ENCODE measurements around the genes LRRC51, LAMTOR1 and PHOX2A.

GRCh38 chr11:72014253-72015370 is 15.9 kb downstream of the IL18BP start:
- RRBS, result no CpG with 5 or more reads among the region's 42 CpGs
CAGE:
- cytosol, long polyA plus RNA, result no peak
- long polyA plus RNA, result no peak
- nucleus, long polyA plus RNA, result no peak

CAGE:
- cytosol, long polyA plus RNA, result no peak
- long polyA plus RNA, result no peak
- nucleus, long polyA plus RNA, result no peak
Observed at GRCh38 chr11:72066827-72067509, 13.4 kb downstream of the NUMA1 start.

GRCh38 chr11:72080272-72081279 is at the start of gene LRRC51:
Gene LRRC51 (plus strand): TSS chr11:72080850.
- RRBS, result 1% methylated on average over 11 of the region's 67 CpGs
CAGE:
- cytosol, long polyA plus RNA, result start-site peak on the minus strand at chr11:72080448-72080492, 24 and 25 reads in 2 replicates
- long polyA plus RNA, result start-site peak on the minus strand at chr11:72080431-72080565, 37 and 81 reads in 2 replicates
- nucleus, long polyA plus RNA, result start-site peak on the minus strand at chr11:72080422-72080547, 314 and 96 reads in 2 replicates

DNA sequence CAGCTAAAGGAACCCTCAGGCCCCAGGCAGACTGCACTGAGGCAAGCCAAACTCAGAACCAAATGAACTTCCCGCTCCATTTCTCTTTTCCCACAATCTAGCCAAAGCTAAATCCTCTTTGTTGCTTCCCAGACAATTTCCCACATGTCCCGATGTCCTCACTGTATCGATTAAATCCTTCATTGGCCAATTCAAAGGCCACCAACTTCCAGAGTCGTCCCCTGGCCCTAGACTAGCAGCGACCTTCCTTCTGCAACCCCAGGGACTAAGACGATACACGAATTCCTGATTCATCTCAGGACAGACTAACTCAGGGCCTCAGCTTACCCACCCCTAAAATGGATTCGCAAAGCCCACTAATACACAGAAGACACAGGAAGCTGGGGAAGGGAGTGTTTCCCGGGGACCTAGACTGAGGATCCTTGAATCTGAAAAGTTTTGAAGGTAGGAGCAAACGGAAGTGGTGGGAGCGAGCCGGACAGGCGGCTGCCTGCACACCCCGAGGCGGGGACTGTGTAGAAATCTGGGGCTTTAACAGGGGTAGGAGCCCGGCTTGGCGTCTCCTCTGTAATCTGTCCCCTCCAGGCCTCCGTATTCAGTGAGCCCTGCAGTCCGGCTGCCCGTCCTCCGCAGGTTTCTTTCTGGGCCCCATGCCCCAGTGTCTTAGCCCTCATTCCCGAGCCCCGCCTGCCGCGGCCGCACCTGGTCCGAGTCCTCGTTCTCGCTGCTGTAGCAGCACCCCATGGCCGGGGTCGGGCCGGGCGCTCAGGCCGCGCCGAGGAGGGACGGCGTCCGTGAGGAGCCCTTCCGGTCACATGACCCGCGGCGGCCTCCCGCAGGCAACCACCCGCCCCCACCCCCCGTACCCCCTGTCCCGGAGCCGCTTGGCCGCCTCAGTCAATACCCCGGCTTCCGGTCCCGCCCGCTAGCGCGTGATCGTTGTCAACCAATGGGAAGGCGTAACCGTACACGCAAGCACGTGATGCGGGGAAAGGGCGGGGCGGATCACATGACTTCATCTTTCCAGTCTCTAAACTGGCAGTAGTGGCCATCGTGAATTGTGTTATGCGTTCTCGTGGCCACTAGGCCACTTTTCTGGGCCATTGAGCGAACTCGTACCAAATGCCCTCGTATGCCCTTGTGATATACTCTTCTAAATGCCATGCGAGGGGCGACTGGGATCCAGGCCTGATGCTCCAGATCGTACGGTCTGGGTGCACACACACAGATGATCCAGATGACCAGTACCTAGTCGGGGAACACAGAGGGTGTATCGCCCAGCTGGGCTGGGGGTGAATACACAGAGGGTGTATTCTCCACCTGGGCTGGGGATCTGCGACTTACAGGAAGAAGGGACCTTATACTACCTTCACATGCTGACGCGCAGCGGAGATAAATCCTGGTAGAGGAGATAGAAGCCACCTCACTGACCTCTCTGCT is at the start of gene LAMTOR1:
Gene LAMTOR1, minus strand, starts transcription at position 817 of the 1,440 bp plus-strand sequence.
- RRBS, result 2% methylated on average over 27 of the region's 79 CpGs
CAGE:
- cytosol, long polyA plus RNA, result start-site peak on the minus strand centred at position 807 of the sequence, 94 bp wide, 11,558 and 15,745 reads in 2 replicates
- long polyA plus RNA, result start-site peak on the minus strand centred at position 807 of the sequence, 94 bp wide, 14,081 and 14,432 reads in 2 replicates
- nucleus, long polyA plus RNA, result start-site peak on the minus strand centred at position 804 of the sequence, 91 bp wide, 6,717 and 6,108 reads in 2 replicates

- RRBS, result no CpG with 5 or more reads among the region's 7 CpGs
CAGE:
- cytosol, long polyA plus RNA, result no peak
- long polyA plus RNA, result no peak
- nucleus, long polyA plus RNA, result no peak
Observed at GRCh38 chr11:72123913-72124443, 11.5 kb upstream of the ANAPC15 start.

GRCh38 chr11:72189475-72190138 is 2.3 kb upstream of the FOLR1 start:
- RRBS, result no CpG with 5 or more reads among the region's 3 CpGs
CAGE:
- cytosol, long polyA plus RNA, result no peak
- long polyA plus RNA, result no peak
- nucleus, long polyA plus RNA, result no peak

DNA sequence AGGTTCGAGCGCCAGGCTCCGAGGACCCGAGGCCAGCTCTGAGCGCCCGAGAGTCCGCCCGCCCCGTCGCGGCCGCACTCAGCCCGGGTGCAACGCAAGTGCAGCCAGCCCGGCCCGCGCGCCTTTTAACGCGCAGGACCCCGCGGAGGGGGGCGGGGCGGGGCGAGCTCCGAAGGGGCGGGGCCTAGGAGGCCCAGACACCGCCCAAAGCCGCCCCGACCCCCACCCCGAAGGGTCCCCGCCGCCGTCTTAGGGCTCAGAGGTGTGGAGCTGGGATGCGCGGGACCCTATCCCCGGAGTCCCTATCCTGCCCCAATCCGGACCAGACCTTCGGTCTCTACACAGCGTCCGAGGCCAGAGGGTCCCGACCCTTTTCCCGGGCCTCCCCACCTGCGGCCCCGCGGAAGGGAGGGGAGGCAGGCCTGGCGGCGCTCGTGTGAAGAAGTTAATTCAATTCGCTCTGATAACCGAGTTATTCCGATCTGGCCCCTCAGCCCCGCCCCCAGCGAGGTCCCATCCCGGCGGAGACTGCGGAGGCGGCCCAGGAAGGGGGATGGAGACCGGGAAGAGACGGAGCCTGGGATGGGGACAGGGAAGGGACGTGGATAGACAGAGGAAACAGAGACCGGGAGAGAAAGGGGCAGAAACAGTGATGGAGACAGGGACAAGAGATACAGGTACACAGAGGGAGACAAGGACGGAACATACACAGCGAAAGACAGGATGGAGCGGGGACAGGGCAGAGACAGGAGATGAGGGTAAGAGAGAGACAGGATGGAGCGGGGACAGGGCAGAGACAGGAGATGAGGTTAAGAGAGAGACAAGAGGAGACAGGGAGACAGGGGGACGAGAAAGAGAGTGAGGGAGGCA is at the start of gene PHOX2A:
Gene PHOX2A, minus strand, starts transcription at position 100 of the 870 bp plus-strand sequence.
- RRBS, result 9% methylated on average over 23 of the region's 67 CpGs
CAGE:
- cytosol, long polyA plus RNA, result start-site peak on the minus strand centred at position 104 of the sequence, 16 bp wide, 57 and 79 reads in 2 replicates
- long polyA plus RNA, result no peak
- nucleus, long polyA plus RNA, result no peak

DNA sequence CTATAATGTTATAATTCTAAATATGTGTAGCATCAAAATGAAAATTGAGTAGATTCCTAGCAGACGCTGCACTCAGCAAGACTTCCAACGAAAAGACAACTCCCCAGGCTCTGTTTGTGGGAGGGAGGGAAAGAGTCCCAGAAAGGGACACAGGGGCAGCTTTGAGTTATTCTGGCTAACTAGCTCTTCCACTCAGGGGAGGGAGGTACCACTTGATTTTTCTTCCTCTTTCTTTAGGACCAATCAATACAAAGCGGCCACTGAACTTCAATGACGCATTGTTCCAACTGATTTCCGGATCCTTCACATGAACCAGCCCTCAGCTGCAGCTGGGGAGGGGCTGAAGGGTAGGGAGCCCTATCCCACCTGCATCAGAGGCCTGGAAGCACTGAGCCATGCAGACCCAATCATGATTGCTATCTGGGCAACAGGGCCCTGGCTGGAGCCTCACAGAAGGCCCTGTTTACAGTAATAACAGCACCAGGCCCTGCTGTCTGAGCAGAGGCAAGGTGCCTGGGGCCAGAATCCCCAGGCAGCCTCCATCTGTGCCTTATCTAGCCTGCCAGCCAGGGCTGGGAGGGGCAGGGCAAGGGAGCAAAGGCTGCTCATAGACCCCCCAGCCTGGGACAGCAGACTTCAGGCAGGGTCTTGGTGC is 22.7 kb downstream of the CLPB start:
- RRBS, result no CpG with 5 or more reads among the region's 5 CpGs
CAGE:
- cytosol, long polyA plus RNA, result no peak
- long polyA plus RNA, result no peak
- nucleus, long polyA plus RNA, result no peak

GRCh38 chr11:72634647-72635477 is 39.4 kb downstream of the PDE2A start:
- RRBS, result no CpG with 5 or more reads among the region's 8 CpGs
CAGE:
- cytosol, long polyA plus RNA, result no peak
- long polyA plus RNA, result no peak
- nucleus, long polyA plus RNA, result no peak

DNA sequence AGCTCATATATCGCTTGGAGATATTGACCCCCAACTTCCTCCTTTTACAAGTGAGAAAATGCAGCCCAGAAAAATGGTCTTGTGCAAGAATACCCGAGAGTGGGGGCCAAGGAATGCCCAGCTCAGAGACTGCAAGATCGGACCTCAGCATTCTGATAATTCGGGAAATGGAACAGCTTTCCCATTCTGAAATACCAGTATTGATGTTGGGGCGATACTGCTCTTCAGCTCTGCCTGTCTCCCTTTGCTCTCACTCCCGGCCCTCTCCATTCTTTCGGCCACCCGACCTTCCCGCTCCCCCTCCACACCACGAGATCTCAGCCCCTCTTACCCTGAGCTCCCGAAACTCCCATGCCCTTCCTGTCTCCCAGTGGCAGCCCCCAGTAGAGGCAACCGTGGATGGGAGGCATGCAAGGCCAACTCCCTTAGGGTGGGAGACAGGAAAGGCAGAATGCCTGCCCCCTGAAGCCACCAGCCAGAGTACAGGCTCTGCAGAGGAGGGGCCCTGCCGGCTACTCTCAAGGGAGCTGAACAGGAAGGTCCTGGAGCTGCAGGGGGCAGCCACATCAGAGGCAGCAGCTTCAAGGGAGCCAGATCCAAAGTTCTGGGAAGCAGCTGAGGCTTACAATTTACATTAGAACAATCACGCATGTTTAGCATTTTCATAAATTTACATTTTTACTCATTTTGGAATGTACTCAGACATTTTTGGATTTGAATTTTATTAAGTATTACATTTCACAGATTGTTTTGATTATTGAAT is 38.4 kb downstream of the PDE2A start:
- RRBS, result no CpG with 5 or more reads among the region's 14 CpGs
CAGE:
- cytosol, long polyA plus RNA, result no peak
- long polyA plus RNA, result no peak
- nucleus, long polyA plus RNA, result no peak

GRCh38 chr11:72679959-72680878 is 6.0 kb upstream of the PDE2A start:
- RRBS, result no CpG with 5 or more reads among the region's 12 CpGs
CAGE:
- cytosol, long polyA plus RNA, result no peak
- long polyA plus RNA, result no peak
- nucleus, long polyA plus RNA, result no peak

GRCh38 chr11:72695508-72696159 is 21.4 kb upstream of the PDE2A start:
- RRBS, result no CpG with 5 or more reads among the region's 10 CpGs
CAGE:
- cytosol, long polyA plus RNA, result no peak
- long polyA plus RNA, result no peak
- nucleus, long polyA plus RNA, result no peak

DNA sequence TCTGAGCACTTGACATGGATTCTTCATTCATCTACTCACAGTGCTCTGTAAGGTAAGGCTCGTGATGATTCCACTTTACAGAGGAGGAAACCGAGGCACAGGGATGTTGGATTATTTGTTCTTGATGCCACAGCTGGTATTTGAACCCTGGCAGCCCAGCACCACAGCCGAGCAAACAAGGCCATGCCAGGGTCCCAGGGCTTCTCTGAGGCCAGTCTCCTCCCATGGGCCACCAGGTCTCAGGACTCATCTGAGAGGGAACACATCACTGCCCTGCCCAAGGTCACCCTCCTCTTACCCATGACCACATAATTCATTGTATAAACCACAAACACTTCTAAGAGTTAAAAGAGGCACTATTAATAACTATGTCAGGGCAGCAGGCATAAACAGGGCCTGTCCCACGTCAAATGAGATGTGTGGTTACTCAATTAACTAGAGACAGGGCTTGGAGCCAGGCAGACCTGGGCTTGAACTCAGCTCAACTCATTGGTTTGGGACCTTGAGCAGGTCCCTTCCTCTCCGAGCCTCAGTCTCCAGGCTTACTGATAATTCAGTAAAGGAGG is 33.2 kb downstream of the ARAP1 start:
- RRBS, result no CpG with 5 or more reads among the region's 5 CpGs
CAGE:
- cytosol, long polyA plus RNA, result no peak
- long polyA plus RNA, result no peak
- nucleus, long polyA plus RNA, result no peak

DNA sequence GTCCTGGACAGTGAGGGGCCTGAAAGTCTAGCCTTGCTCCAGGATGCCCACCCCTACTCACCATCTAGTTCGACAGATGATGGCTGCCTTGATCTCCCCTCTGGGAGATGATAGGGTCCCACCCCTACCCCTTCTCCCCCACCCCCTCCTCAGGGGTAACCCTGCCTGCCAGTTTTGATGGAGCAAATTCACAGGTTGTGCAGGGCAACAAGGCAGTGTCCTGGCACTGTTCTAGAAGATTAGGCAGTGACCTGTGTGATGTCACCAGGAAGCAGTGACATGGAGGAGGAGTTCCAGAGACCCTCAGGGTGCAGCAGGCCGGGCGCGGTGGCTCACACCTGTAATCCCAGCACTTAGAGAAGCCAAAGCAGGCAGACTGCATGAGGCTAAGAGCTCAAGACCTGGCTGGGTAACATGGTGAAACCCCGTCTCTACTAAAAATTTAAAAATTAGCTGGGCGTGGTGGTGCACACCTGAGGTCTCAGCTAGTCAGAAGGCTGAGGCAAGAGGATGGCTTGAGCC is 8.0 kb downstream of the STARD10 start:
- RRBS, result no CpG with 5 or more reads among the region's 6 CpGs
CAGE:
- cytosol, long polyA plus RNA, result no peak
- long polyA plus RNA, result no peak
- nucleus, long polyA plus RNA, result no peak

- RRBS, result 2% methylated on average over 21 of the region's 81 CpGs
CAGE:
- cytosol, long polyA plus RNA, result no peak
- long polyA plus RNA, result no peak
- nucleus, long polyA plus RNA, result no peak
Observed at GRCh38 chr11:72821953-72823045, 8.1 kb downstream of the ATG16L2 start.

GRCh38 chr11:72982131-72982492 is 160.0 kb downstream of the FCHSD2 start:
- RRBS, result no CpG with 5 or more reads among the region's 3 CpGs
CAGE:
- cytosol, long polyA plus RNA, result no peak
- long polyA plus RNA, result no peak
- nucleus, long polyA plus RNA, result no peak

DNA sequence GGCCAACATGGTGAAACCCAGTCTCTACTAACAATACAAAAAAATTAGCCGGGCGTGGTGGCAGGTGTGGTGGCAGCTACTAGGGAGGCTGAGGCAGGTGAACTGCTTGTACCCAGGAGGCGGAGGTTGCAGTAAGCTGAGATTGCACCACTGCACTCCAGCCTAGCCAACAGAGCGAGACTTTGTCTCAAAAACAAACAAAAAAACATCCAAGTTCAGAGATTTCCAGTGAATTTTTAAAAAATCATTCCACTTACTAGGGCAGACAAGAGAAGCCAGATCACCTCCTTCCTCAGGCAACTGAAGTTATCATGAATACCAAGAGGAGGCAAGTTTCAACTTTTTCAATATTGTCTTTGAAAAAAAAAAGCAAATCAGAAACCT is 5.3 kb downstream of the FCHSD2 start:
- RRBS, result no CpG with 5 or more reads among the region's 4 CpGs
CAGE:
- cytosol, long polyA plus RNA, result no peak
- long polyA plus RNA, result no peak
- nucleus, long polyA plus RNA, result no peak

DNA sequence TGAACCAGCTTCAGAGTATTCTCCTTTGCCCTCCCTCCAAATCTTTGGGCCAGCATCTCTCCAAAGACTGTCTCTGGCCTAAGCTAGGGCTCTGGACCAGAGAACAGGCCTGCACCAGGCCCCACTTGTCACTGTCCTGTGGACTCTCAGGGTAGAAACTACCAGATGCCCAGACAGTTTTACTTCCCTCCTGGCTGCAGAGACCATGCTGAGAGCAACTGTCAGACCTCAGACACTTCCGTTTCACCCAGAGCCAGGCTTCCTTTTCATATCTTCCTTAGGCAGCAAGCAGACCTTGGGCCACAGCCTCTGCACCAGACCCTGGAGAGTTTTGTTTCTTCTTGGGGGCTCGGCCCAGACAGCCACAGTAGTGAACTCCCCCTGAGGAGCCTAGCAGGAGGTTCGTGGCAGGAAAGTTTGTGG is 12.0 kb upstream of the FCHSD2 start:
- RRBS, result no CpG with 5 or more reads among the region's 3 CpGs
CAGE:
- cytosol, long polyA plus RNA, result no peak
- long polyA plus RNA, result no peak
- nucleus, long polyA plus RNA, result no peak

GRCh38 chr11:73204510-73205129 is 13.5 kb upstream of the P2RY2 start:
- RRBS, result no CpG with 5 or more reads among the region's 9 CpGs
CAGE:
- cytosol, long polyA plus RNA, result no peak
- long polyA plus RNA, result no peak
- nucleus, long polyA plus RNA, result no peak

GRCh38 chr11:73242249-73243168 is 24.4 kb downstream of the P2RY2 start:
- RRBS, result no CpG with 5 or more reads among the region's 14 CpGs
CAGE:
- cytosol, long polyA plus RNA, result no peak
- long polyA plus RNA, result no peak
- nucleus, long polyA plus RNA, result no peak